Right lobe of liver (tissue), 4 donors: Measurements from ENCODE around the genes KLF3, TLR6 and RFC1.

- PRO-cap, 4 experiments: no peak in any of the 4 experiments
- RAMPAGE, long total RNA, 2 experiments: no peak in any of the 2 experiments
These were observed 38.5 kb upstream of the KLF3 start for GRCh38 chr4:38625474-38625937.

DNA sequence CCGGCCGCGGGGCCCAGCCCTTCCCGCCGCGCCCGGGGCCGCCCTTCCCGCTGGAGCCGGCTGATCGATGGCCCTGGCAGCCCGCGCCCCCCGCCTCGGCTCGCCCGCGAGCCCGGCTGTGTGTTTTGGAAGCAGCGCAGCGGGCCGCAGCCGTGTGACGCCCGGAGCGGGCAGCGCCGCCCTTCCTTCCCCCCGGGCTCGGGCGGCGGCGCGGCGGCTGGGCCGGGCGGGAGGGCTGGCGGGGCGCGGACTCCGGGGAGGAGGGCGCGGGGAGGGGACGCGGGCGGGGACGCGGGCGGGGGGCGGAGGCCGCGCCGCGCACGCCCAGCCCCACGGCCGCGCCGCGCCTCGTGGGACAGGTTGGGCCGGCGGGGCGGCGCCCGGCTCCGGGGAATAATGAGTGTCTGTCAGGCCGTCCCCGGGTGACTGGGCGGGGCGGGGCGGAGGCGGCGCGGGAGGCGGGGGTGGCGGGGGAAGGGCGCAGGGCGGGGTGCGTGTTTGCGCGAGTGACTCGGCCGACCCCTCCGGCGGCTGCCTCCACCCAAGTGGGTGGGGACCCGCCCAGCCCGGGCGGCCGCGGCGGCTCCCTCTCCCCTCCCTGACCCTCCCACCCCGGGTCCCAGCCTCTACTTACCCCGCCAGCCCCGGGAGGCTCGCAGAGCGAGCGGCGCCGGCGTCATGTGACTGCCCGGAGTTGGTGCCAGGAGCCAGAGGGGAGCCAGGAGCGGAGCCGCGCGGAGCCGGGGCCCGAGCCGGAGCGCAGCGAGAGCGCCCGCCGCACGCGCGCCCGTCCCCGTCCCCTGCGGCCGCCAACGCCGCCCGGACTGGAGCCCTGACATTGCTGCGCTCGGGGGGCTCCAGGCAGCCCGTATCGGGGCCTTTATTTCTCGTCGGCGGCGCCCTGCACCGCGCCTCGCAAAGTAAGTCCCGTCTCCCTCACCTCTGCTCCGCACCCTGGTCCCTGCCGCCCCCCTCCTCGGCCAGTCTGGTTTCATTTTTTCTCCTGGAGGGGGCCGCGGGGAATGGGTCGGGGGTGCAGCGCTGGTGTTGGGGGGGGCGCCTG is at the start of gene KLF3:
KLF3 (plus strand) TSS at position 658 of the 1,063 bp plus-strand sequence.
- PRO-cap, 4 experiments: peak in 4 of 4 experiments; most common plus-strand start position 710 of the sequence (in 4); most common minus-strand start position 184 of the sequence (in 3)
- RAMPAGE, long total RNA, 2 experiments: no peak in any of the 2 experiments

GRCh38 chr4:38664605-38665499 is 853 bp downstream of the KLF3 start:
- PRO-cap, 4 experiments: peak in 4 of 4 experiments; most common plus-strand start chr4:38664874 (in 4); most common minus-strand start chr4:38664883 (in 4)
- RAMPAGE, long total RNA, 2 experiments: no peak in any of the 2 experiments

GRCh38 chr4:38672089-38672823 is 8.3 kb downstream of the KLF3 start:
- PRO-cap, 4 experiments: no peak in any of the 4 experiments
- RAMPAGE, long total RNA, 2 experiments: no peak in any of the 2 experiments

- PRO-cap, 4 experiments: peak in 1 of 4 experiments; most common plus-strand start chr4:38692254 (in 1)
- RAMPAGE, long total RNA, 2 experiments: no peak in any of the 2 experiments
These were observed 28.1 kb downstream of the KLF3 start for GRCh38 chr4:38692043-38692507.

DNA sequence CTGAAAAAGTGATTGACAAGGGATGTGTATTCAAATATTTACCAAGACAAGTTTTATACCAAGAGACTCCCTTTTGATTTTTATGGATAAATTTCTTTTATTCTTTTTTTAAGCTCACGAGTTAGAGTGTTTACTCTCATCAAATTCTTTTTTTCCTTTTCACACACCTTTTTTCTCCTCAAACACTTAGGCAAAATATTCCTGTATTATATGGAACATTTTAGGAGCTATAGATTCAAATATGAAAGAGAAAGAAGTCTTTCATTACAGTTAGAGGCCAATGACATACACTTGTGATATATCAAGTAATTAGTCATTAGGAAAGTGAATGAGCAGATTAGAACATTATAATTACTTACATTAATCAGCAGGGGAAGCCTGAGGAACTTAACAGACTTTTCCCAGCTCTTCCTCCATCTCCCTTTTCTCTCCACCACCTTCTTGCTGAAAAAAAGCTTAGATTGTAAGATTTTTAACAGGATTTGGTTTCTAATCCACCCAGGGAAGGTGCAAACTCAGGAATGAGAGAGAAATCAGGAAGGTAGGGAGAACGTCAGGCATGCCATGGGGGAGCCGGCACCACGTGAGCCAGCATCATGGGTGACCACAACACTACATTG is 29.5 kb downstream of the KLF3 start:
- PRO-cap, 4 experiments: no peak in any of the 4 experiments
- RAMPAGE, long total RNA, 2 experiments: no peak in any of the 2 experiments

DNA sequence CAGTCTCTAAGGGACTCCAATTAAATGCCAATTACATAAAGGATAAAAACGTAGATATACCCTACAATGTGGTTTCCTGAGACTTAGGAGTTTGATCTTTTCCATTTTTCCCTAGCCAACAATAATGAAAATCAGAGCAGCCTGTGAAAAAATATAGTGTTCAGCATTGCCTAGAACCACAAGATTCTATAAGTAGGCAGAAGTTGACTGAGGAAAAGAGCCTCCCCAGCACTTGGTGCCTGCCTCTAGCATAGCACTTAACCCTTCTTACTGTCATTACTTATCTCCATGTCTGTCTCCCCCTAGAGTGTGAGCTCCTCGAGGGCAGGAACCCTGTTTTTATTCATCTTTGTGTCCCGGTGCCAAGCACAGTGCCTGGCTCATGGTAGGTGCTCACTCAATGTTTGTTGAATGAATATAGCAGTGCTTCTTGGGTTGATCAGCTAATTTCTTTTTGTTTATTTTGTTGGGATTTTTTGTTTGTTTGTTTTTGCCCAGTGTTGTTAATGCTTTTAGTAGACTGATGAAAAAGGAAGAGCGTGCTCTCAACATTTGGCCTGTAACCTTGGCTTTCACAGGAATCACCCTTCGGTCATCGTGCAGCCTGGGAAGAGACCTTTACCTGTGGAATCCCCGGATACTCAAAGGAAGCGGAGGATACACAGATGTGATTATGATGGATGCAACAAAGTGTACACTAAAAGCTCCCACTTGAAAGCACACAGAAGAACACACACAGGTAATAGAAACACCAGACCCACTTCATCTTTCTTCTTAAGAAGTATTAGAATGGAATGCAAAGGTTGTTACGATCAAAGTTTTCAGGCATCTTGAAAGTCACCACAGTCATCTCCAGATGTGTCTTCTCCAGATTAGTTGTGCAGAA is 30.4 kb downstream of the KLF3 start:
- PRO-cap, 4 experiments: peak in 1 of 4 experiments; most common plus-strand start position 203 of the sequence (in 1)
- RAMPAGE, long total RNA, 2 experiments: no peak in any of the 2 experiments

DNA sequence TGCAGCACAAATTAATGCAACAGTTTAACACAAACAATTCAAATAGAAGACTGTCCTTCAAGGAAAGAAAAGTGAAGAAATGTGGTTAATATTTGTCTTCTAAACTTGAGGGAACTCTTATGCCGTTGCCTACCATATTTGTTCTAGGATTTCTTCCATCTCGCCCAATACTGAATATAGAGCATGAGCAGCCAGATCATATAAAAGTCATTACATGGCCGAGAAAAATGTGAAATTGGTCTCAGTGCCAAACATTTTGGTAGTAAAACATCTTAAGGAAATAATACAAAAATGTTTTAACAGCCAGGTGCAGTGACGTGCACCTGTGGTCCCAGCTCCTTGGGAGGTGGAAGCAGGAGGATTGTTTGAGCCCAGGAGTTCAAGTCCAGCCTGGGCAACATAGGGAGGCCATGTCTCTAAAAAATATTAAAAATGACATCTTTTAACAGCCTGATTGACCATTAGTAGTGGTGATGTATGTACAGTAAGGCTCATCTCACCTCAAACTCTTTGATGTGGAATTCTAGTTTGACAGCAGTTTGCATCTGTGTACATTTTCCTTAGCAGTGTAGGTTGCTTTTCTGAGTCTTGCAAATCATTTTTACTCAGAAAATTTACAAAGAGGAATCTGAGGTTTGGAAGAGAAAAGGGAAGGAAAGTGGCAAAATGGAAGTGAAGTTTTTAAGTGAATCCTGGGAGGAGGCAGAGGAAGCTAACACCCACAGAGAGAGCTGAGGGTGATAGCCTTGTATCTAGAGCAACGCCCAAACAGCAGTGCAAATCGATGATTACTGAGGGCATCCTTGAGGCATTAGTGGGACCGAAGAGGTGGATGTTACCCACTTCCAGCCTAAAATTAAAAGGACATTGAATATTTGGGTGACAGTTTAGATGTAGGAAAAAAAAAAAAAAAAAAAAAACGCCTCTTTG is 31.6 kb downstream of the KLF3 start:
- PRO-cap, 4 experiments: peak in 2 of 4 experiments; most common plus-strand start position 688 of the sequence (in 2)
- RAMPAGE, long total RNA, 2 experiments: no peak in any of the 2 experiments

DNA sequence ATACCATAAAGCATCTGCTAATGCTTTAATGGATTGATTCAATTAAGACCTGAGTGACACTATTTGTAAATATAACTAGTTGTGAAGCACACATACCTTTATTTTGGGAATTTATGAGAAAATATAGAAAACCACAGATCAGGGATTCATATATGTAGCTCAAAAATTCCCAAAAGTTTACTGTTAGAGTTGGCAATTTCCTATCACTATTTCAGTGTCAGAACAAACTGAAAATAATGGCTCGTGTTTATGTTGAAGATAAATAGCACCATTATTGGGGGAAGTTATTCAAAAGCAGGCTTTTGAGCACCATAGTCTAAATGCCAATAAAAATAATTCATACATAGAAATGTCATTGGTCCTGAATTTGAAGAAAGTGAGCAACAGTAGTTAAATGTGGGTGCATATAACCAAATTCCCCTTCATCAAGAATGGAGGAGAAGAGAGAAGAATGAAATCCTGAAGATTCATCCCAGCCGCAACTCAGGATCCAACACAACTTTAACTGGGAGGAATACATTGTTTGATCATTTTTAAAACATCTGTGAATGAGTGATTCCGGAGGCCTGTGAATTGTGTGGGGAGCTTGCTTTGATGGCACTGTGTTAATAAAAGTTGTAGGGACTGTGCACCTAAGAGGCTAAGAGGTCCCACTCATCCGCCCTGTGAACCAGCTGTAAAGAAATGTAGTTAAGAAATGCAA is 34.6 kb downstream of the KLF3 start:
- PRO-cap, 4 experiments: peak in 1 of 4 experiments; most common plus-strand start position 473 of the sequence (in 1)
- RAMPAGE, long total RNA, 2 experiments: no peak in any of the 2 experiments

GRCh38 chr4:38780914-38781370 is 1.8 kb downstream of the TLR10 start:
- PRO-cap, 4 experiments: no peak in any of the 4 experiments
- RAMPAGE, long total RNA, 2 experiments: no peak in any of the 2 experiments

DNA sequence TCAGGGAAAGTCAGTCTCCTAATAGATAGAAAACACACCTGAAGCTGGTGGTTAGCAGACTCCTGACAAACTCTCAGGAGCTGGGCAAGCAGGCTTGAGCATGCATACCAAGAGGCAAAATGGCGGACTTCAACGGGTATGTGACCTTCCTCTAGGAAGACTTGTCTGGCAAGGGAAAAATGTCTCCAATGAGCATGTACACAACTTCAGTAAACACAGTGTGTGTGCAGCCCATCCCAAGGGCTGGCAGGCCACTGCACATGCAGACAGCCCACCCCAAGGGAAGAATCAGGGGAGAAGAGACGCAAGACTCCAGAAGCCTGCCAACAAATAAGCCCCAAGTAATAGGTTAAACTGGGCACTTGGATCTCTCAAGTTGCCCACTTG is 2.3 kb downstream of the TLR1 start:
- PRO-cap, 4 experiments: no peak in any of the 4 experiments
- RAMPAGE, long total RNA, 2 experiments: no peak in any of the 2 experiments

DNA sequence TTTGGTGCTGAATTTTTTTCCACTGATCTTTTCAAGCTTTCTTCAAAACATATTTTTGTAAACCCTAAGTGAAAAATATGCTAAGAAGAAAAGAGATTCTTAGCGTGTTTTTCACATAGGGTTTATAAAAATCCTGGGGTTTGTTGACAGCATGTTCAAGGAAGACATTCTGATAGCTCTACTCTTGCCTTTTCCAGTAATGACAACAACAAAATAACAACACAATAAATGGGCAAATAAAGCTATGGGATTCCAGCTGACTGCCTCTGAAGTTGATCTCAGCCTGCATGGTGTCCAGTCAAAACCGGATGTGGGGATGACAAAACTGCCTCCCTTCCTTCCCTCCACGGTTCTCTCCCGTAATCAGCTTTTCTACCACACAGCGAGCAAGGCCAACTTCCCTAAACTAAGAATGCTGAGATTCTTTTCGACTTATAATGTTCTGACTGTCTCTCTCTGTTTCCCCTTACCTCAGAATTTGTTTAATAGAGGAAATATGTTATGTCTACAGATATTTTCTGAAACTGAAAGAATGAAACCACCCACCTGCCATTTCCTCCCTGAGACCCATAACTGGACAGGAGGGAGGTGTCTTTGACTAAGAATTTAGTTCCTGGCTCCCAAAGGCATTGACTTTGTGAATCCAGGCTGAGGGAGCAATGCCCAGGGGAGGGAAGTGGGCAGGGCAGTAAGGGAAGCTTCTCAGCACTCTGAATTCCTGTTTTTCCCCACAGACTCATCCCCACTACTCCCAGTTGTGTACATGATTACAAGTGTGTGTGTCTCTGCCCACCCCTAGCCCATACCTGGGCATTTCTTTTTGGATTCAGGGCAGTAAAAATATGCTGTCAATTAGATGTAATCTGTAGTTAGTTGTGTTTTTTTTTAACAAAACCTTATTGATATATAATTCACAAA is 1.0 kb upstream of the TLR1 start:
- PRO-cap, 4 experiments: peak in 3 of 4 experiments; most common minus-strand start position 296 of the sequence (in 3)
- RAMPAGE, long total RNA, 2 experiments: start-site peak on the minus strand in 1 of 2 experiments, centred at position 336 of the sequence, 13 reads per replicate

GRCh38 chr4:38856497-38857142 is at the start of gene TLR6:
TLR6 (minus strand) TSS chr4:38856817.
- PRO-cap, 4 experiments: peak in 2 of 4 experiments; most common plus-strand start chr4:38856955 (in 1); most common minus-strand start chr4:38856598 (in 2)
- RAMPAGE, long total RNA, 2 experiments: no peak in any of the 2 experiments

DNA sequence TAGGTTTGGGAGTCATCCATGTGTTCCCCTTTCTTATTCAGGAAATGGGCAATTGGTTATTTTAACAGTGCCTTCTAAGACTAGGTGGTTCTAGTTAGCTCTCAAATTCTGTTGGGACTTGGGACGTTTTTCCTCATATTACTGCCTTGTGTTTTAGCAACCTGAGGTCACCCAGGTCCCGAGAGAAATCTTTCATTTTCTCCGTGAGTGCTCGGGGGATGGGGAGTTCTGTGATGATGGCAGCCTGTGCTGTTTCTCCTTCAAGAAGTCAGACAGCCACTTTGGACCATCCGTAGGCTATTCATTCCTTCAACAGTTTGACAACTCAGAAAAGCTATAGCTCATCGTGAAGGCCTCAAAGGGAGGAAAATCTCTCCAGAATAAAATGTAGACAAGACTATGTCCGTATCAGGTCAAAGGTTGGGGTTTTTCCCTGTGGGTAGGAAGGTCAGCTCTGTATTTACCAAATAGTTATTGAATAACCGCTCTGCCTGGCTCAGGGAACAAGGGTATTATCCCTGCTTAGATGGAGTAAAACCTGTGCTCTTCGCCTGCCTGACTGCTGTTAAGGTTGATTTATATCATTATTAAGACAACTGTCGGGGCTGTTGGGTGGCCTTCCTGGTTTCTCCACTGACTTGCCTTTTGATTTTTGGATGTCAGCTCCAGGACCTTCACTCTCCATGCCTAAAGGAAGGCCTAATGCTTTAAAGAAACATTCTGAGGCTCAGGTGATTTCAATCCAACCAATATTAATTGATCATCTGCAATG is 36.6 kb downstream of the FAM114A1 start:
- PRO-cap, 4 experiments: peak in 4 of 4 experiments; most common plus-strand start position 182 of the sequence (in 1); most common minus-strand start position 110 of the sequence (in 2)
- RAMPAGE, long total RNA, 2 experiments: start-site peak on the plus strand in 1 of 2 experiments, centred at position 541 of the sequence, 85 reads per replicate

GRCh38 chr4:38950243-38950500 is 82.0 kb downstream of the TMEM156 start:
- PRO-cap, 4 experiments: peak in 3 of 4 experiments; most common plus-strand start chr4:38950356 (in 1); most common minus-strand start chr4:38950298 (in 2)
- RAMPAGE, long total RNA, 2 experiments: no peak in any of the 2 experiments

DNA sequence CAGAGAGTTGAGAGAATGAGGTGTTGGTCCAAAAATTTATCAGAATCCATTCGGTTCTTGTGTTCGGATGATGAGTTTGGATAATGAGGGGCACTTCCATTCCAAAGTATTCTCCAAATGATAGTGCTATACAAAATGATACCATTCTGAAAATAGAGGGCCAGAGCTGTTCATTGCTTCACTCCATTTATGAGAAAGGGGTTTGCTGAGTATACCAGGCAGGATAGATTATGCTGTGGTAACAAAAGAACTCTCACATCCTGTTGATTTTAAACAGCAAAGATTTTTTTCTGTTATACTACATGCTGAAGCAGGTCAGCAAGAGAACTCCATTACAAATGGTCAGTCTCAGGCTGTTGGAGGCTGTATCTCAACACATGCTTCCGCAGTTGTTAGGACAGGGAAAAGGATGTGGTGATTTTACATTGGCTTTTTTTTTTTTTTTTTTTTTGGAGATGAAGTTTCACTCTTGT is 13.8 kb upstream of the KLHL5 start:
- PRO-cap, 4 experiments: peak in 1 of 4 experiments; most common minus-strand start position 189 of the sequence (in 1)
- RAMPAGE, long total RNA, 2 experiments: no peak in any of the 2 experiments

DNA sequence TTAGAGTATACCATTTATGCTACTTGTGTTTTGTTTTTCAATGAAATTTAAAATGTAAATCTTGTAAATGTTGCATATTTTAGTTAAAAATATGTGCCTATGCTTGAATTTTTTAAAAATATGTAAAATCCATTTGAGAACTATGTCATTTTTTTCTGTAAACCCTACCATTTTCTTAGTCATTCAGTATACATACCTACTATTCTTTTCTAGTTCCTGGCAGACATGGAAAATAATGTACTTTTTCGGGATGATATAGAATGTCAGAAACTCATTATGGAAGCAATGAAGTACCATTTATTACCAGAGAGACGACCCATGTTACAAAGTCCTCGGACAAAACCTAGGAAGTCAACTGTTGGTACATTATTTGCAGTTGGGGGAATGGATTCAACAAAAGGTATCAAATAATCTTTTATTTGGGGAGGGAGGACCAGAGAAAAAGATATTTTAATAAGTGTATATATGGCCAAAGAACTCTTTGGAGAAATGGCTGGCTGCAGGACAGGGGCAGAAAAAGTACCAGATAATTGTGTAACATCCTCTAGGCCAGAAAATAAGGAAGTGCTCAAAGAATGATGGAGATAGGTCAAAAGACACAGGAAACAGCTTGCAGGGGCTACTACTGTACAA is 34.6 kb downstream of the KLHL5 start:
- PRO-cap, 4 experiments: no peak in any of the 4 experiments
- RAMPAGE, long total RNA, 2 experiments: no peak in any of the 2 experiments

GRCh38 chr4:39315299-39315808 is 50.8 kb downstream of the RFC1 start:
- PRO-cap, 4 experiments: no peak in any of the 4 experiments
- RAMPAGE, long total RNA, 2 experiments: no peak in any of the 2 experiments

DNA sequence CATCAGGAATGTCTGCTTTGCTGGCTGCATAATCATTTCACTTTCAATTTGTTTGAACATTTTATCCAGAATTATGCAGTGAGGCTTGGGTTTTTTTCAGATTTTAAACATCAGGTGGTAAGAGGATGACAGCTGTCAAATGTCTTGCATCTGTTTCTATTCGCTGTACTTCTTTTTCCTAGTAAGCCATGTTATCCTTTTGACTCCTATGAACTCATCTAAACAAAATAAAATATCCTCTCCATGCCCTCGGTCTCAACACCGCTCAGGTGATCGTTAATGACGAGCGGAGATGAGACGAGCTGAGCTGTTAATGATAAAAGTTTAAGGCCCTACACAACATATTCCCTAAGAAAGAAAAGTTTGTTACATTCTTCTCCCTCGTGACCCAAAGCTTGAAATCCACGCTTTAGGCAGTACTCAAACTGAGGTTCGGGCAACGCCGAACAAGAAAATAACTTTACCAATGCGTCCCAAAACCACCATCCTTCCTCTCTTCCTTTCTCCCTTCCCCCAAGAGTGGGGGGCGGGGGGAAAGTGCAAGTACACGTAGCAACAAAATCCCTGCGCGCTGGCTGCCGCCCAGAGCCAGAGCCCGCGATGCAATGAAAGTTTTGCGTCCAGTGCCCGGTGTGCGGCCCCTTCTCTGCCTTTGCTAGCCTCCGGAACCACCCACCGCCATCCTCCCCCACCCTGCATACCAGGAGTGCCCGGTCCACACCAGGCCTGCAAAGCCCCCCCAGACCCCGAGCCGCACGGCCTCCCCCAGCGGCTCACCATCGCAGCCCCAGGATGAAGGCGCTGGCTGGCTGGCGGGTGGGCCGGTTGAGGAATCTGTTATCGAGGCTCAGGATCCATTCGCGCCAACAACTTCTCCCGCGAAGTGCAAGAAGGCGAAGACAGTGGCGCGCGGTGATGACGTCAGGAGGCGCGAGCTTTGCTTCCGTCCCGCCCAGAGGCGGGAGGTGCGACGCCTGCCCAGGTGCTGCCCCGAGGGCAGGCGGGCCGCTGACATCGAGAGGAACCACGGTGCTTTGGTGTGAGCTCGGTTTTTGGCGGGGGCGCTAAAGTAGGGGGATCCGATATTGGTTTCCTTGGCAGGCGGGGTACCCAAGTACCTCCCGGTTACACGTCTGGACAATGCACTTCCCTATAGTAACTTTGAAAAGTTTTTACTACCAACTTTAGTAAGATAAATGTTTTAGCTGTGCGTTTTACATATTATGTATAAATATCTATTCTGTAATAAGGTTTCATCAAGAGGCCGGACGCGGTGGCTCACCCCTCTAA is at the start of gene RFC1:
RFC1 (minus strand) TSS at position 901 of the 1,290 bp plus-strand sequence.
- PRO-cap, 4 experiments: peak in 4 of 4 experiments; most common plus-strand start position 999 of the sequence (in 3); most common minus-strand start position 901 of the sequence (in 3)
- RAMPAGE, long total RNA, 2 experiments: start-site peak on the minus strand in 2 of 2 experiments, centred at positions 882 to 885 of the sequence, 97 to 348 reads per replicate

- PRO-cap, 4 experiments: peak in 1 of 4 experiments; most common plus-strand start chr4:39485506 (in 1)
- RAMPAGE, long total RNA, 2 experiments: no peak in any of the 2 experiments
These were observed 26.4 kb downstream of the LIAS start for GRCh38 chr4:39485243-39485610.